Mesenteric fat pad (tissue), 1 donor: ENCODE measurements around a stretch of chr1.

GRCh38 chr1:207794063-207795004, 42.5 kb downstream of the CD46 start:
- PRO-cap: no peak

DNA sequence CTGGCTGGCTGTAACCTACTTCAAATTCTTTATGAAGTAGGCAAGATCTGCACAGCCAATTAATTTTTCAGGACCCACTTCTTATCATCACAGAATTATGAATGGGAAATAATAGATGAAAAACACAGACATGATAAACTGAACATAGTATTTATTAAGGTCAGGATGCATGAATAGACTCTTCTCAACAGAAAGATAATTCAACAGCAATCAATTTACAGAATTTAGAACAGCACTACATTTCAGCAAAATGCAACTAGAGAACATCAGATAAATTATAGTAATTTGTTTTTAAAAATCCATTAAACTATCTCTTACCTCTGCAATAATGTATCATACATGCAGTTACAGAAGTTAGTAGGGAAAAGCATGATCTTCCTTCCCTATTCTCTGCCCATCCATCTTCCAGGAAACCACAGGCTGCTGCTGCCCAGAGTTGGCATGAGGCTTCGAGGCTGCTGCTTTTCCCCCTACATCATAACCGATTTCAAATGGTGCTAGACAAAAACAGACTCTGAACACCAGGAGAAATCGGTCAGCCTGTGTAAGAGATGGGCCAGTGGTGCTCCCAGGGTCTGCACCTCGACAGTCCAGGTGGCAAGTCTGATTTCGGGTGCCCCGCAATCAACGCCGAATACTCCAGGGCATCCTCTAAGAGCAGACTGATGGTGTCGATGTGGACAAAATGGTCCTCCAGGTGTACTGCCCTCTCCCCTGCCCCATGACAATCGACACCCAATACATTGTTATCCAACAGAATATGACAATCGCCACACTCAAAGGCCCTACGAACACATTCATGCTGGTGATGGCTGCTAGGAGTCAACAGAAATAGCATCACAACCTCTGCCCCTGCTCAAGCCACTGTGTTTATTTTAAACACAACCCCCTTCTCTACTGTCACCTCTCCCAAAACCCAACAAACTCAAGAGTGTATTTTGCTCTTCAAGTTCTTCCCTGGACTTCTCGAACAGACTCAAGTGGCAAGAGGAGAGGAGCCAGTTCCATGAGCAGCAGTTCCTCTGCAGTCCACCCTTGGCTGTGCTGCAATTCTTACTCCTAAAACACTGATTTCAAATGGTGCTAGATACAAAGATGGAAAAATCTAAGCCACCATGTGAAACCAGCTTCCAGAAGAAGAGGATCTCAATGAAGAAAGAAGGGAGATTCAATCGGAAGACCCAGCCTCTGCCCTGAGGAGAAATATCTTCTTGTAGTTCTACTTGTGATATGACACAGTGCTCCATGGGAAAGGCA, 50.0 kb downstream of the CD46 start:
- PRO-cap: no peak

GRCh38 chr1:207807326-207808718, 56.0 kb downstream of the CD46 start:
- PRO-cap: no peak

DNA sequence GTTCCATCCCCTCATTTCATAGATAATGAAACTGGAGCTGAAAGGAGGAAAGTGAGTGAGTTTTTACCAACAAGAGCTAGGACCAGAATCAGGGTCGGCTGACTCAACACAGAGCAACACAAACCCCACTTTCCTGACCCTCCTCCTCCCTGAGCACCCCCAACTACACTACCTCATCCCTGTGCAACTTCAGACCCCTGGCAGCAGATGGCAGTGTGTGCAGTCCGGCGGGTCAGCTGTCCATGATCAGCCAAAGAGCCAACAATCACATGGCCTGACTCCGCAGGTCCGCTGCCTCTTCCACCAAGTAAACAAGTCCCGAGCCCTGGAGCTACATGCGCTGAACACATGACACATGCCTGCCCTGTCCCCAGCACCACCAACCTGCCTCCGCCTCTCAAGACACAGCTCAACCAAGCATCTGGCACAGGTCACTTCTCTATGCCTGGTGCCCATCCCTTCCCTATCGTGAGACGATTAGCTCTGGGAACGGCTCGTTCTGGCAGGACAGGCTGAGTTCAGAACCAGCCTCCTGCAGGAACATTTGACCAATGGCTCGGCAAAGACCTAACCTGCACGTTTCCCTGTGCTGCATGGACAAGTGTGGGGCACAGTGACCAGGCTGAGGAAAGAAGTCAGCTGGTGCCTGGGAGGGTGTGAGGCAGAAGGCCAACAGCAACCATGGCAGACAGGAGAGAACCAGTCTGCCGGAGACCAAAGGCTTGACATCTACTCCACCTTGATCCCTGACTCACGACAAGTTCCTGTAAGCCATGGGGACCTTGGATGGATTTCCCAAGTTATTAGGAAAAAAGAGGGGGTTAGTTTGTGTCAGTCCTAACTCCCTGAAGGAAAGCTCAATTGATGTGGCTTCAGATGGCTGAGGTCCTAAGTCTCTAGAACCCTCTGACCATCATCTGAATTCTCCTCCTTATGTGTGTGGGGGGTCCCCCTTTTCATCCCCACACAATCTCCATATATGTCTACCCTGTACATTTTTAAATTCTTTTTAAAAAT, 60.3 kb downstream of the CD46 start:
- PRO-cap: no peak

DNA sequence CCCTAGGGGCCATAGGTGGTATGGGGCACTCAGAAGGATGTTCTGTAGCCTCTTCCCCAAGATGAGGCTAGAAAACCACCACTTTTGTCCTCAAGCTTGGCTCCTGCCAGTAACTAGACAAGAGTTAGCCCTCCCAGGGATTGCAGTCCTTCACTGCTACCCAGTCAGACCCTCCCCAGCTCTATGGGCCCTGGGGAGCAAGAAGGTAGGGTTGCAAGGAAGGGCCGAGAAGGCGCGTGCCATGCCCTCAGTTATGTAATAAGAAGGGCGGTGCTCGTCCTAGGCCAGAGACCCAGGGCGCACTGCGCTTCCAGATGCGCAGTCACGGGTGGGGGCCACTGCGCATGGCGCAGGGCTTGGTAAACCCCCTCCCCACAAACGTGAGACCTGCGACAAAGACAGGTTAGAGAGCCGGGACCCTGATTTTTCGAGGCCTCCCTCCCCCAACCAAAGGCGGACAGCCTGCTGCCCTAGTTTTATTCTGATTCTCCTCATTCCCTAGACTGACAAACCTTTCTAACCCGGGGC, 69.8 kb downstream of the CD46 start:
- PRO-cap: no peak

- PRO-cap: no peak
These were observed 79.0 kb downstream of the CD34 start for GRCh38 chr1:207831818-207832345.

DNA sequence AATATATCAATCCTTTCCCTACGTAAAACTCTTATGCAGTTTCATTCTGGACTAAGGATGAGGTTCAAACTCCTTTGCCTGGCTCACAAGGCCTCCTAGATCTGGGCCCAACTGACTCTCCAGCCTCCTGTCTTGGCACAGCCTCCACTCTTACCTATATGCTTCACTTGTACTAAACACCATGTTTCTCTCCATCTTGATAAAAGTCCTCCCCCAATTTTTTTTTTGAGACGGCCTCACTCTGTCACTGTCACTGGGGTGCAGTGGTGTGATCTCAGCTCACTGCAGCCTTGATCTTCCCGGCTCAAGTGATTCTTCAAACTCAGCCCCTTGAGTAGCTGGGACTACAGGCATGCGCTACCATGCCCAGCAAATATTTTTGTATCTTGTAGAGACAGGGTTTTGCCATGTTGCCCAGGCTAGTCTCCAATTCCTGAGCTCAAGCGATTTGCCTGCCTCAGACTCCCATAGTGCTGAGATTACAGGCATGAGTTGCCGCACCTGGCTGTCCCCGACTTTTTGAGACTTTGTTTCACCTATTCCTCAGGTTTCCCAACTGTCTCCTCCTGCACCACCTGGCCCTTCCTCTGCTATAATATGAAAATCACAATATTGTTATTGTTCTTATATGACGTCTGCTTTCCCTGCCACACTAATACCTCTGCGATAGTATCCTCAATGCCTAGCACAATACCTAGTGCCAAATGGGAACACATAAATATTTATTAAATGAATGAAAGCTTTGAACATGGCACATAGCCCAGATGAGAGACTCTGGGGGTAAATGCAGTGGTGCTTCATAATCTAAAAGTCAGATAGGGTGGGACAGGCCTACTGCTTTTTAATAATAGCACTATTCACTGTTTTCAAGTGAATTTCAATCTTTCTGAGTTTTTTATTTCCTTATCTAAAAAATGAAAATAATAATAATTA, 39.6 kb downstream of the CD34 start:
- PRO-cap: no peak

DNA sequence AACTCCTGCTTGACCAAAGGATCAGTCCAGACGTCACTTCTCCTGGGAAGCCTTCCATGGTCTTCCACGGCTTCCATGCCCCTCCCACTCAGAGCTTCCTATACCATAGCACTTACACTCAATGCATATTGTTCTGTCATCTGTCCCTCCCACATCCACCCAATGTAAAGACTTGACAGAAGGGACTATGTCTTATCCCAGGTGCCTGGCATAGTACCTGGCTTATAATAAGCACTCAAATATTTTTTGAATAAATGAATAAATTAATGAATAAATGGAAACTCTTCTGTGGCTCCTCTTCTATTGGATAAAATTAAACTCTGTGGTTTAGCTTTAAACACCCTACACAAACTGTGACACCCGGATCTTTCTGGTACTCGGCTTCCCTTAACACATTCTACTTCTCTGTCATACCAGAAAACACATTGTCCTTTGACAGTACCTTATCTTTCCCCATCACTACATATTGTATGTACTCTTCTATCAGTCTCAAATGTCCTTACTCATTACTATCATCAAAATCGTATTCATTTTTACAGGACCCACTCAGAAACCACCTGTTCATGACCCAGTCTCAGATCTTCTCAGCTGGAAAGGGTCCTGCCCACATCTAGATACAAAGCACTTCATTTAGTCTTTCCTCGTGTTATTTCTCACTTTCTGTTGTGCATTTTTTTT, 28.0 kb downstream of the CD34 start:
- PRO-cap: no peak

GRCh38 chr1:207917017-207917259, 6.0 kb upstream of the CD34 start:
- PRO-cap: no peak

- PRO-cap: no peak
These were observed 30.7 kb upstream of the CD34 start for GRCh38 chr1:207941483-207942115.

DNA sequence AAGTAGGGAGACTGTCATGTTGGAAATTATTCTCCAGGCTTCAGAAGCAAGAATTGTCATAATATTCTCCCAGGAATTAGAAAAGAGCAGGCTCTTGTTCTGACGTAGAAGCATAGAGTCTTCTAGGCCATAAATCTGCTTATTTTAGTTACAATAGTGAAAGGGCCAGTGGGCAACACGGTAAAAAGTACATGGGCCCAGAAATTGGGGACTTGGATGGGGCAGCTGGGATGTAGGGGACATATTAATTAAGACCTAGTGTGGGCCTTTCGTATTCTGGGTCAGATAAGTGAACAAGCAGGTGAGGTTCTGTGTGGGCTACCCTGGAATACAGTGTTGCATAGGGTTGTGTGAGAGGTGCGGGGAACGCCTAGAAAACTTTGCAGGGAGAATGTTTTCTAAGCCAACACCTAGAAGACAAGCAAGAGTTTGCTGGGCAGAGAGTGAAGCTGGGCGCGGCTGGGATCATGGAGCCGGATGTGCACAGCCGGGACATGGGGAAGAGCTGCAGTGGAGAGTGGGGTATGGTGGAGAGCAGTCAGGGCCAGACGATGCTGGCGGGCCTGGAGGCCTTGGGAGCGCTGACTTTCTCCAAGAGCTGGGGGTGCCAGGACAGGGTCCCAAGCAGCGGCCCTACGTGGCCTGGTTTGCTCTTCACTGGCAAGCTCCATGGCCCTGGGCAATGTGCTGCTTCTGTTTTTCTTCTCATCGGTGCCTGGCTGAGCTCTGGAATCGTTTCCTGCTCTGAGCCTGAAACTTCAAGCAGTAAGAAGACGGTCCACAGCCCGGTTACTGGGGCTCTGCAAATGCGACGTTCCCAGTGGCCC, 51.7 kb upstream of the CD34 start:
- PRO-cap: unidirectional peak, plus-strand start at position 510 of the sequence

DNA sequence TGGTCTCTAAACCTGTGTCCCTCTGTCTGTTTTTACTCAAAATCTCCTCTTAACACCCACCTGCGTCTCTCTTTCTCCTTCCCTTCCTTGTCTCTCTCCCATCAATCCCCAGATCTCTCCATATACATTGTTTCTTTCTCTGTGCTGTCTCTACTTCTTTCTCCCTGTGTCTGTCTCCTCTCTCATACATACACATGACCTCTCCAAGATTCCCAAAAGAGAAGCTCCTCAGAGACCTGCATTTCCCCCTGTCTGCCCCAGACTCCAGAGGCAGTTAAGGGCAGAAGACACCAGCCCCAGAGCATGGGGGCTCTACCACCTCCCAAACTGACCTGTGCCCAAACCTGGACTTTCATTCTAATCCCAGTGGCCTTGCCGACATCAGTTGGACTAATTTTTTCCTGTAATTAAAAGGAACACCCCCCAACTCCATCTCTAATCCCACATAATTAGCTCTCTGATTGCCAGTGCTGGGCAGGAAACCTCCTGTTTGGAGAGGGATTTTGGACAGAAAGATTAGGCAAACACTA, 85.9 kb downstream of the PLXNA2 start:
- PRO-cap: no peak

DNA sequence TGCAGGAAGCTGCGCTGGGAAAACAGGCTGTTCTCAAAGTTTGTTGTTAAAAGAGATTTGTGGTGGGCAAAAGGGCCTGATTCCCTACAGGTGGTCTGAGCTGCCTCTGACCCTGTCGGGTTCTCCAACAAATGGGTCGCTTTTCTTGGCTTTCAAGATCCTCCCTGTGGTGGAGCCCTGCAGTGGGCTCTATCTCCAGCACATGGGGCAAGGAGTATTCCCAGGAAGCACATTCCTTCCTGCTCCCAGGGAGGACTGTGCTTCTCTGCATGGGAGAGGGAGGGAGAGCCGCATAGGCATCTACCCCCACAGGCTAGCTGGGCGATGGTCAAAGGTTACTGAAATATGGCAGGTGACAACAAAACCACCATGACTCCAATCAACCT, 85.5 kb downstream of the PLXNA2 start:
- PRO-cap: no peak

GRCh38 chr1:208203878-208204090, 40.4 kb downstream of the PLXNA2 start:
- PRO-cap: no peak

GRCh38 chr1:208239441-208240487, 4.4 kb downstream of the PLXNA2 start:
- PRO-cap: no peak

DNA sequence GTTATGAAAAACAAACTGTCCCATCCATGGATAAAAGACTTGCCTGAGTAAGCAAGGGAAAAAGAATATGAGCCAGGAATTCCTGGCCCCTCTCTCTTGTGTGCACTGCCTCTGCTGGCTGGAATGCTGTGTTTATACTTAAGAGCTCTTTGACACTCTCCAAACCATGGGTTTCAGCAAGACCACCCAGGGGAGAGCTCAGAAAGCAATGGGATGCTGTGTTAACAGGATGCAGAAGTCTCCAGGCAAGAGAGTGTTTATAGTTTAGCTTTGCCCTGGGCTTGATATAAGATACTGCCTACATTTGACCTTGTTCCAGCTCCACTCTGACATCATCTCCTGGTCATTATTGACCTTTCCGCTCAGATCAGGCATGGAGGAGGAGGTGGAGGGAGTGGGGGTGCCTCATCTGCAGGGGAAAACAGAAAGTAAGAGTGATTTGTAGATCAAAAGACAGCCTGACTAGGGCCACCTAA, 232.2 kb upstream of the PLXNA2 start:
- PRO-cap: no peak

- PRO-cap: no peak
These were observed 544.1 kb upstream of the CAMK1G start for GRCh38 chr1:209039265-209040008.

GRCh38 chr1:209133056-209133474, 450.4 kb upstream of the CAMK1G start:
- PRO-cap: no peak

- PRO-cap: no peak
These were observed 28.8 kb downstream of the LAMB3 start for GRCh38 chr1:209623363-209623852.

GRCh38 chr1:209645550-209646312, 6.5 kb downstream of the LAMB3 start:
- PRO-cap: no peak